Monocyte (primary cell): ENCODE measurements around a stretch of chr17.

DNA sequence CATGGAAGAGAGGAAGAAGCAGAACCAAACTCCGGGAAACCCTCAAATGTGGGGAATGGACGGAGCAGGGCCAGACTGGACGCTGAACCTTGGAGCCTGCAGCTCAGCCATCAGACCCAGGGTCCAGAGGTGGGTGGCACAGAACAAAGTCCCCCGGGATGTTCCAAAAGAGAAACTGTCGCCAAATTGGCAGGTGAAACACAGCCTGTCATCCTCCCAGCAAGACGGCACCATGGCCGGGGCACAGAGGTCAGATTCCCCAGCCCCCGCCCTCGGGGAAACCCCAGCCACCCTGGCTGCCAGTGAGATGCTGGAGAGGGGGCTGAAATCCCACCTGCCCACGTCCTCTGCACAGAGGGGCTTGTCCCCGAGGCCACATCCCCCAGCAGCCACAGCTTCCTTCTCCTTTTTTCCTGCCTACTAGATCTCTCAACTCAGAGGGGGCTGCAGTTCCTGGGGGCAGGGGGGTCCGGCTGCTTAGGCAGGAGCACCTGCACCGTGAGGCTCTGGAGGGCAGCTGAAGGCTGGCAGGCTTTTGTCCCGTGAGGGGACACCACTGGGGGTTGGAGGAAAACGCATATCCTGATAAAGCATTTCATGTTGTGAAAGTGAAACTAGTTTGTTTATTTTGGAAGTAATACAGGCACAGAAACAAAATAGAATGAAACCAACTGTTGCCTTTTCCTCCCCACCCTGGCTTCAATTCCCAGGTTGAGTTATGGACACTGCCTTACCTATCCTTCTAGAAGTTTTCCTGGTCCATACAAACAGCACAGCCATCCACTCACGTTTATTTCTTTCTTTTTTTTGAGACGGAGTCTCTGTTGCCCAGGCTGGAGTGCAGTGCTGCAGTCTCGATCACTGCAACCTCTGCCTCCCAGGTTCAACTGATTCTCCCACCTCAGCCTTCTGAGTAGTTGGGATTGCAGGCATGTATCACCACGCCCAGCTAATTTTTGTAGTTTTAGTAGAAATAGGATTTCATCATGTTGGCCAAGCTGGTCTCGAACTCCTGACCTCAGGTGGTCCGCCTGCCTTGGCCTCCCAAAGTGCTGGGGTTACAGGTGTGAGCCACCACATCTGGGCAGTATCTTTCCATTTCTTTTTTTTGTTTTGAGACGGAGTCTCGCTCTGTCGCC lies 1.4 kb upstream of the SECTM1 start:
- PRO-cap, 2 experiments, result peak in 2 of 2 experiments; most common plus-strand start position 804 of the sequence (in 1); most common minus-strand start position 519 of the sequence (in 2)

DNA sequence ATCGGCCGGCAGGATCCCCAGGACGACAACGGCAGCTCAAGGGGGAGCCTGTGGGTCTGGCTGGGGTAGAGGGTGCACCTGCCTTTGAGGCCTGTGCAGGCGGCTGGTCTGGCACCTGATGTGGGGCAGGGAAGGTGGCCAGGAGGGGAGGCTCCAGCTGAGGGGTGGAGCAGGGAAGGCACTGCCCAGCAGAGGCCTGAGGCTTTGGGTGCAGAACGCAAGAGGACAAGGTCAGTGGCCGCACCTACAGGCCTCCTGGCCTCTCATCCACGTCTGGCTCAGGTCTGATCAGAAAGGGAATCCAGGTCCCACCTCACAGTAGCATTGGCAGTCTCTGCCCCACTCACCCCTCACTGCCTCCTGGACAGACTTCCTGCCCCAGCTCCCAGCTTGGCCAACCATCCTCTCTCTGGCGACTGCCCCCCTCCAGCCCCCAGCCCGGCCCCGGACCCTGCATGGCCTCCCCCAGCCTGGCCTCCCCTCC lies 4.4 kb downstream of the UTS2R start:
- PRO-cap, 2 experiments, result no peak in any of the 2 experiments

GRCh38 chr17:82461460-82462625 lies 3.3 kb downstream of the NARF start:
- PRO-cap, 2 experiments, result peak in 1 of 2 experiments; most common plus-strand start chr17:82461526 (in 1)

DNA sequence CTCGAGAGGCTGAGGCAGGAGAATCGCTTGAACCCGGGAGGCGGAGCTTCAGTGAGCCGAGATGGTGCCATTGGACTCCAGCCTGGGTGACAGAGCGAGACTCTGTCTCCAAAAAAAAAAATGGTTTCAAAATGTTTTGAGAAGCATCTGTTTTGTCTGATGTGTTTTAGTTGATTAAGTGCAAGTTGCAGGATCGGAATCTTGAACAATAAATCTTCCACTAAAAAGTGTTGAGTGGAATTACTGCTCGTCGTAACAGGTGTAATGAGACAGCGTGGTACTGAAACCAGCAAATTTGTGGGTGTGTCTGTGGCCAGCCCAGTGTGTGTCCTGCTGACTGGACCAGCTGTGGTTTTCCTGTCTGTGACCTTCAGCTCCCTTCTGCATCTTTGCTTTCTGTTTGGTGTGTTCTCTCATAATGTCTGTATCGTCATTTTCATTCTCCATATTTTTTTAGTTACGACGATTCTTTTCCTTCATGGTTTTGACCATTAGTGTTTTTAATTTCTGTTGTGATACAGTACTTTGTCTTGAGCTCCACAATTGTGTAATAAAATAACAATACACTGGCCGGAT lies 20.5 kb upstream of the FOXK2 start:
- PRO-cap, 2 experiments, result no peak in any of the 2 experiments

- PRO-cap, 2 experiments, result no peak in any of the 2 experiments
Measured at GRCh38 chr17:82507571-82508248, 11.8 kb upstream of the FOXK2 start.

- PRO-cap, 2 experiments, result no peak in any of the 2 experiments
Measured at GRCh38 chr17:82534153-82534923, 14.8 kb downstream of the FOXK2 start.

DNA sequence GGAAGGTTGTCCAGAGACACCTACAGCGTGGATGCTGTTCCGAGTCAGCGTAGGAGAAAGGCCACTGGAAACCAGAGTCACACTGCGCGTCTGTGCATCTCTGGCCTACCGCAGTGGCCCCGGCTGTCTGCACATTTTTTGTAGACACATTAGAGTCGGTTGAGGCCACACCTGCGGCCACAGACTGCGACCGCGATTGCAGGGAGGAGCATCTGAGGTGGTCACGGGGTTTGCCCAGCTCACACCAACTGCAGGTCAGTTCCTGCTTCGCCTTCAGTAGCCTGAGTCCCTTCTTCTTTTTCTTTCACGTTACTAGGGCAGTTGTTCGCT lies 52.3 kb downstream of the WDR45B start:
- PRO-cap, 2 experiments, result no peak in any of the 2 experiments

DNA sequence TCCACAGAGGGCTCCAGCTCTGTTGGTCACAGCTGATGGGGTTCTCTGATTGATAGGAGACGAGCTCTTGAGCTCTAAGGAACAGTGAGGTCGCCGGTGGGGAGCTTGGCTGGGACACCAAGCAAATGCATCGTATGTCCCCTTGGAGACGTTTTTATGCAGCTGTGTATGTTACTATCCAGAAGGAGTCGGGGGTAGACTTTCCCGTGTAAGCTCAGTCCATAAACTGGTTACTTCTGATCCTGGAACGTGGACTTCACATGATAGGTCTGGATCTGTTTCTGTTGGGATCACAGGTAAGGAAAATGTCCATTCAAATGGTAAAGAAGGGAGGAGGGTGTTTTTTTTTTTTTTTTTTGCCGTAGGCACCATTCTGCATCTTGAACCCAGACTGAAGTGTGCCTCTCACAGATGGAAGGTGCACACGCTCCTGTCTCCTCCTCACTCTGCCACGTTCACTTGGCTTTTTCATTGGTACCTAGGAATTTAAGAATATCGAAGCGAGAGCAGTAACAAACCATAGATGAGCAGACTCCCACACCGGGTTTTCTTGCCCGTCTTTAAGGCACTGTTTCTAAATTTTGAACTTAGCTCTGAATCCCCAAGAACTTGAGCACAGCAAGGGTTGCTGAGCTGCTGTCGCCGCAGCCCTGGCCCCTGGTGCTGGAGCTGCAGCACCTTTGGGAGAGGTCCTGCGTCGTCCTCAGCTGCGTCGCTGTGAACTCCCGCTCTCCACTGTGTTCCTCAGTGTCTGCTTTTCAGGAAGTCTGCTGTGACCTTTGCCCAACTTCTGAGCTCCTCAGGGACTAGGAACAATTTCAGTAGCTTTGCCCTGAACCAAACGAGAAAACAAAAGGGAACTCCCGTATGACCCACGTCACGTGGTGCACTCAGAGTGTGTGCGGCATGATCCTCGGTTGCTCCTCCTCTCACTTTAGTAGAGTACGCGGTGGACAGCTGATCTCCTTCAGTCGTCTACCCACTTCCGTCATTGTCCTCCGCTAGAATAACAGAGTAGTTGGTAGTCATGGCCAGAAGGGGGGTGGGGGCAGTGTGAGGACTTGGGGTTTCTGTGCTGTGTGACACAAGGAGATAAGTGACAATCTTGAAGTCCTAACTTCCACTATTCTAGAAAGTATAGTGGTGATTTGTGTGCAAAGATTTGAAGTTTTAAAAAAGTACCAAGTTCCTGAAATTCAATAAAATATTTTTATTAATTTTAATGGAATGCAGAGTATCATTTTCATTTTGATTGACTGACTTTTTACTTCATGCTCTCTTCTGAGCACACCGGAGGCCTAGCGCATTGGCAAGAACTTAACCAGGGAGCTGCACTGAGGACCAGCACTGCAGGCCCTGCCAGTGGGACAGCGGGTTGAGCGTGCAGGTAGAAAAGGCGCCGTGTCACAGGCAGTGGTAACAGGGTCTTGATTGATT lies 44.3 kb downstream of the WDR45B start:
- PRO-cap, 2 experiments, result peak in 2 of 2 experiments; most common plus-strand start position 1,034 of the sequence (in 2); most common minus-strand start position 737 of the sequence (in 1)

GRCh38 chr17:82625081-82625681 lies 23.1 kb downstream of the WDR45B start:
- PRO-cap, 2 experiments, result peak in 2 of 2 experiments; most common minus-strand start chr17:82625353 (in 2)

- PRO-cap, 2 experiments, result no peak in any of the 2 experiments
Measured at GRCh38 chr17:82765207-82765765, 13.4 kb downstream of the TBCD start.

DNA sequence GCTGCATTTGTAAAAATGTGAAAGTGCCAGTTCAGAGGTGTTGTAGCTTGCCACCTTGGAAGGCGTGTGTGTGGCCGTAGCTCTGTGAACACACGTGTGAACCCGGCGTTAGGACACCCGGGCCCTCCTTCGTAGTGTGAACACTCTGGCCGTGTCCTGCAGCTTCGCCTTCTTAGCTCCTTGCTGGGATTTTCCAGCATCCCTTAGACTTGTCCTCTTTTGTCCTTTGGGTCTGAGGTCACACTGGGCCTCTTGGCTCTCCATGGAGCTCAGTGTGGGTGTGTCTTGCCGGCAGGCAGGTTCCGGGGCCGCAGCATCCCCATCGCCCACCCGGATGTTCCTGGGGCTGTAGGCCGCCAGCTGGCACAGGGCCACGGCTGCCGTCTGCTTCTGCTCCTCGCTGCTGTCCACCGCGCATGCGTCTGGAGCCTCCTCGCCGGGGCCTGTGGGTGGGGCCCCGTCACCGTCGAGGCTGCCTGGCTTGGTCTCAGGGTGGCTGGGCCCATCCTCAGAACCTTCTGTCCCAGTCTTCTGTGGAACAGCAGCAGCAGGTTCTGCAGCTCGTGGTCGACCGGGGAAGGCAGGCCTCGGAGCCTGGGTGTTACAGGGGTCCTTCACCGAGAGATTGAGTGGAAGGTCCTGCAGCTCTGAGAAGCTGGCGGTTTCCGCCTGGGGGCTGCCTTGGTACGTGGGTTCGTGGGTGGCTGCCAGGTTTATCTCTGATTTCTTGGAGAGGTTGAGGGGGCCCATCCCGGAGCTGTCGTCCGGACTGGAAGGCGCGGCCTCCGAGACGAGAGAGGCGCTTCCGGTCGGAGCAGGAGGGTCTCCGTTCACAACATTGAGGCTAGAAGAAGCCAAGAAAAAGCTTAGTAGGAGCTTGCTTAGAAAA lies 9.5 kb downstream of the ZNF750 start:
- PRO-cap, 2 experiments, result no peak in any of the 2 experiments

- PRO-cap, 2 experiments, result no peak in any of the 2 experiments
Measured at GRCh38 chr17:82838289-82839016, 1.4 kb downstream of the ZNF750 start.

GRCh38 chr17:82844894-82846048 lies 5.4 kb upstream of the ZNF750 start:
- PRO-cap, 2 experiments, result no peak in any of the 2 experiments

DNA sequence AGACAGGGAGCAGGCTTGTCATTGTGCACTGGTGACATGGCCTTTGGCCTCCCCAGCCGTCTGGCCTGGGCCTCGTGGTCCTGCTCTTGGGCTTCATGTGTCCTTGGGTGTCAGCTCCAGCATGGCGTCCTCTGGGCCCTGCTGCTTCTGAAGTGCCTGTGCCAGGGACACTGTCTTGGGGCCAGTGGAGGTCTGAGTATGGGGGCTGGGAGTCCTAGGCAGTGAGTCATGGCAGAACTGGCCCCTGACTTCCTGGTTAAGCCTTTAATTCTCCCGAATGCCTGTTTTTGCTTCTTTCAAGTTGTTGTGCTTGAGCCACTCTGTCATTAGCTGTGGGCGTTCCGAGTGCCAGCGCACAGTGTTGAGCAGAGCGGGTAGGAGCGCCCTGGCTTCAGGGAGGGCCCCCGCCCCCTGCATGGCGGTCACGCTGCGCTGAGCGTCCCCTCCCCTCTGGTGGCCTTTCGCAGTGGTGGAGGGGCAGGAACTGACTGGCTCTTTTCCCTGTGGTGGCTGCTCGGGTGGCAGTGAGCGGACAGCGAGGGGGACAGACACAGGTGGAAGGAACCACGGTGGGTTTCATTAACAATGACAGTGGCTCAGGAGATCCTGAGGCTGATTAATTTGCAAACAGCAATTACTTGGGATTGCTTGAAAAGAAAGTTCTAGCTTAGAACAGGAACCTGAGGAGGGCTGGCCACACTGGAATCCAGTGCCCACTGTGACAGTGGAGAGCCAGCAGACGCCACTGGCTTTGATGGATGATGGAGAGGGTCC lies 20.2 kb upstream of the ZNF750 start:
- PRO-cap, 2 experiments, result peak in 2 of 2 experiments; most common plus-strand start position 487 of the sequence (in 1); most common minus-strand start position 149 of the sequence (in 2)

GRCh38 chr17:82875324-82876048 lies 35.7 kb upstream of the ZNF750 start:
- PRO-cap, 2 experiments, result no peak in any of the 2 experiments

DNA sequence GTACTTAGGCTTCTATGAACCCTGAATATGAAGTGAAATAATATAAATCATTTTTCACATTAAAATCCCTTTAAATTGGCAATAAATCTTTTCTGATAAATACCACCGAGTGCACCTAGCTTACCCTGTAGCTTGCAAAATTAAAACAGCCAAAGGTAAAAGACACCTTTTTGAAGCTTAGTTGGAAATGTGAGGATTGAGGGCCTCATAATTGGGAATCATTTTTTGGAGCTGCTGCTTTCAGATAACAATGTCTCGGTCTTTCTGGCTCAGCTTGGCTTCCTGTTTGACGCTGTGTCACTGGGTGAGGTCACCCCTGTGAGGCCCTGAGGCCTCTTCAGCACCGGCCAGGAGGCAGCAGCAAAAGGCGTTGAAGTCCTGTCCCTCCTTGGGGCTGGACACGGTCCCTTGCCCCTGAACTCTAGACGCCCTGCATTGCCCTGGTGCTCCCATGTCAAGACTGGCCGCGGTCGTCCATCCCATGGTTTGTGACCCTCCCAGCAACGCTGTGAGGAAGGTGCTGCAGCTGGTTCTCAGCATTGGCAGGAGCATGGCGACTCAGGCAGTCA lies 46.0 kb upstream of the ZNF750 start:
- PRO-cap, 2 experiments, result peak in 1 of 2 experiments; most common plus-strand start position 370 of the sequence (in 1); most common minus-strand start position 246 of the sequence (in 1)

DNA sequence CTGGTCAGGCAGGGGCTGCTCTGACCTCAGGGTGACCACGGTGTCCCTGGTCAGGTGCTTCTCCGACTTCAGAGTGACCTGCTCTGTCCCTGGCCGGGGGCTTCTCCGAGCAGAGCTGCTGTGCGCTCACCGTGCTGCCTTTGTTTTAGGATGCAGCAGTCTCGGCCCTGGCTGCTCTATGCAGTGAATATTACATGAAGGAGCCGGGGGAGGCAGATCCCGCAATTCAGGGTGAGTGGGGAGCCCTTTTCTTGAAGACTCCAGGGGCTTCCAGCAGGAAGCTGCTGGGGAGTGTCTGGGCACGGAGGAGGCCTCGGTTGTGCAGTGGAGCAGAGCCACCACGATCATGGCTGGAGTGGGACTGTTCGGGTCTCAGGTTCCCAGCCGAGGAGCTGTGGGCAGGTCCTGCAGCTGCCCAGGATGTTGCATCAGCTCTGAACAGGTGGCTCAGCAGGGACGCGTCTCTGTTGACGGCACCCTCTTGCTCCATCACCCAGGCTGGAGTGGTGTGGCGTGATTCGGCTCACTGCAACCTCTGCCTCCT lies 83.8 kb upstream of the ZNF750 start:
- PRO-cap, 2 experiments, result no peak in any of the 2 experiments

DNA sequence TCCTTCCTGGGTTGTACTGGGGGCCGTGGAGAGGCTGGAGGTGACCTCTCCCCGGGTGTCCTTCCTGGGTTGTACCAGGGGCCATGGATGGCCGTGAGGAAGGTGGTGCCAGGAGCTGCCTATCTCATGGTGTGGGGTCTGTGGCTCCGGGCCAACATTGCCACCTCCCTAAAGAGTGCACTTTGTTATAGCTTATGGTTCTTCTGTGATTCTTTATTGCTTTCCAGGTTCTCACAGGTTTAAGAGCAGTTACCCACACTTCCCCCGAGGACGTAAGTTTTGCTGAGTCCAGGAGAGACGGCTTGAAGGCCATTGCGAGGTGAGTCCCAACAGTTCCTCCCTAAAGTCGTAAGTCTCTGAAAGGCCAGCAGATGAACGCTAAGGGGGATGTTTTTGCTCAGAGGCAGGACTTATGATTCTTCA lies 86.4 kb upstream of the ZNF750 start:
- PRO-cap, 2 experiments, result no peak in any of the 2 experiments

DNA sequence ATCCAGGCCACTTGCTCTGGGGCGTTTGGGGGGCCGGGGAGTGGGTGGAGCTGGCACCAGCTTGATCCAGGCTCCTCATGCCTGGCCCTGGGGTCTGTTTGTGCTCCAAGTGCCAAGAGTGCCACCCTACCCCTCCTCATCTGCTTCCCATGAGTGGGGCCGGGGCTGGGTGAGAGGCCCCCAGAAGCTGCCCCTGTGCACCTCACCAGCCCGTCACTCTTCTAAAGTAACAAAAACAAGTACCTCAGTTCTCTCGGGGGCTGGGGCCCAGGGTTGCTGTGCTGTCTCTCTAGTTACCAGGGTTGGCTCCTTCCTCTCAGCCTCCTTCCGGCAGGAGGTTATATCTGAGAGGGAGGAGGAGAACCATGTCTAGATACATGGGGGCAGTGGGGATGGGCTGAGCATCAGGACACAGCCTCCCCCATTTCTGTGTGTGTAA lies 101.9 kb upstream of the ZNF750 start:
- PRO-cap, 2 experiments, result peak in 1 of 2 experiments; most common minus-strand start position 217 of the sequence (in 1)

- PRO-cap, 2 experiments, result peak in 2 of 2 experiments; most common minus-strand start chr17:82963152 (in 2)
Measured at GRCh38 chr17:82962648-82963623, 88.6 kb downstream of the B3GNTL1 start.